AG04450 (cell line): ENCODE data around the genes BTBD1 and SH3GL3.

DNA sequence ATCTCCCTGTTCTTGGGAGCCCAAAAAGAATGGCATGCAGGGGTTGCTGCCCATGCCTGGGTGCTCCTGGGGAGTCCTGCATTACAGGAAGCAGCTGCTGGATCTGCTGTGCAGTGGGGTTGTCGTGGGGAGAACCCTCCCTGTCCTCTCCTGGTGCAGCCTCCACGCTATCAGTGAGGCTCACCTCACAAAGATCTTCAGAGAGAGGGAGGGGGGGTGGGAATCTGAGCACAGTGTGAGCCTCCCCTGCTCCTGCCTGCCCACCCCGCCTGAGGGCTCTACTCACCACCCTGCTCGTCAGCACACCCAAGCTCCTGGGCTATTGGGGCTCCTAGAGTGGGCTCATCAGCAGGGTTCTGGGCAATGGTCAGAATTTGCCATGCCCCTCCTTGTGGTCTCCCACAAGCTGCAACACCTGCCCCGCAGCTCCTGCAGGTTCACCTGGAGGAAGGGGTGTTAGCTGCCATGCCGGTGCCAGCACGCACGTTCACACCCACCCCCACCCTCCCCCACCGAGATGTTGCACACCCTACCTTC, 47.0 kb downstream of the GOLGA6L9 start:
- CAGE, long polyA plus RNA, result no peak
- RRBS, result no CpG with 5 or more reads among the region's 9 CpGs

GRCh38 chr15:82749975-82750819, 40.5 kb upstream of the AP3B2 start:
- CAGE, long polyA plus RNA, result start-site peak on the plus strand at chr15:82750572-82750576, 105 and 78 reads in 2 replicates
- RRBS, result 1% methylated on average over 10 of the region's 46 CpGs

GRCh38 chr15:82815134-82815333, 5.6 kb downstream of the WHAMM start:
- CAGE, long polyA plus RNA, result no peak

- CAGE, long polyA plus RNA, result no peak
- RRBS, result no CpG with 5 or more reads among the region's 9 CpGs
Measured at GRCh38 chr15:82834063-82834581, 24.7 kb downstream of the WHAMM start.

DNA sequence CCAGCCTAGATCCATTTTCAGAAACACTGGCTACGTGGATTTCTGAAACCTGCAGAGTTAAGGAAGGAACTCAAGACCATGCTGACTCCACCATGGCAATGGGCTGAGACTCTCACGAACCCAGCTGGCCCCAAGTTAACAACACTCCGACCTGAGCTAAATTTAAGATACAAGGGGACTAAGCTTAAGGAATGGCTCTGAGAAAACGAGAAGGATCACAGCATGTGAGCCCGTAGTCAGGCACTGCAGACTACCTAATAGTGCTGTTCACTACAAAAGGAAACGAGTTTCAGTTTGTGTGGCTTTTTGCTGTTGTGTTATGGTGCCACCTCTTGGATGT, 11.2 kb downstream of the C15orf40 start:
- CAGE, long polyA plus RNA, result no peak
- RRBS, result no CpG with 5 or more reads among the region's 6 CpGs

DNA sequence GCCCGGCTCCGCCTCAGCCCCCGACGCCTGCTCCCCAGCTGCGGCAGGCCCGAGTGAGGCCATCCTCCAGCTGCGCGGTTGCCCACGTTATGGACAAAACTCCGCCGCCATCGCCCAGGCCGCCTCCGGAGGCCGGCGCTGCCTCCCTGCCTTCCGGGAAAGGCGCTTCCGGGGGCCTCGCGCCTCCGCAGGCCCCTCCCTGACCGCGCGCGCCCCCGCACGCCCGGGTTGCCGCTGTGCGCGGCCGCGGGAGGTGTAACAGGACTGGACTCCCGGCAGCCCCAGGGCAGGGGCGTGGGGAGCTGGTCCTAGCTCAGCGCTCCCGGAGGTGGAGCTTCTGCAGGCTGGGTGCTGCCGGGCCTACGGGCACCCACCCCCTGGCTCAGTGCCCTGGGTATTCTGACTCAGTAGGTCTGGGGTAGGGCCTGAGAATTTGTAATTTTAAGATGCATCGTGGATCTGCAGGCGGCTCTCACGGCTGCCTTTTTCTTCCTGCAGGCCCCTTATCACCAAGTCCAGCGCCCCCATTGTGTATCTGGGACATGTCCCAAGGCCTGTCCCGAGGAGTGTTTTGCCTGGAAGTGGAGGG, at the start of gene BTBD1:
BTBD1 (minus strand) TSS at position 164 of the 589 bp plus-strand sequence.
- CAGE, long polyA plus RNA, result start-site peak on the minus strand centred at position 134 of the sequence, 32 bp wide, 171 and 133 reads in 2 replicates
- RRBS, result 1% methylated on average over 25 of the region's 45 CpGs

DNA sequence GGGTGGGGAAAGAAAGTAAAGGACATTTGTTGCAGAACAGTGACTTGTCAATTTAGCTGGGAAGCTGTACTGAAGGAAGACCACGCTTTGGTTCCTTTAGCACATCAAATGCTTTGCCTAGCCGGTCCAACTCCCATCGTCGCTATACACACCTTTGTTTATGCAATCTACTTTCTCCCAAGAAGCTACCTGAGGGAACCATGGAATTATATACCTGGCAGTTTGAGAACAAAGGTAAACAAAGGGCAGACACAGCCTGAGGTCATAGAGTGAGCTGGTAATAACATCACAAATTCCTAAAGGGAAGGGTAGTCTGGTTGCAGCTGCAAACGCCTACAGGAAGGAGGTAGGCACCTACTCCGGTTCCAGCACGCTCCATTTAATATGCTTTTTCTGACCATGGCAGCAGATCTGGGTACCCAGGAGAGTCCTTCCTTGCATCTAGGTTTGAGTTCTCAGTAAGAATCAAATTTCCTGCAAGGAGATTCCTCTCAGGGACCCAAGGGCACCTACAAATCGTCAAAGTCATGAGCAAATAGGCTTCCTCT, 68.4 kb upstream of the BNC1 start:
- CAGE, long polyA plus RNA, result no peak
- RRBS, result no CpG with 5 or more reads among the region's 8 CpGs

DNA sequence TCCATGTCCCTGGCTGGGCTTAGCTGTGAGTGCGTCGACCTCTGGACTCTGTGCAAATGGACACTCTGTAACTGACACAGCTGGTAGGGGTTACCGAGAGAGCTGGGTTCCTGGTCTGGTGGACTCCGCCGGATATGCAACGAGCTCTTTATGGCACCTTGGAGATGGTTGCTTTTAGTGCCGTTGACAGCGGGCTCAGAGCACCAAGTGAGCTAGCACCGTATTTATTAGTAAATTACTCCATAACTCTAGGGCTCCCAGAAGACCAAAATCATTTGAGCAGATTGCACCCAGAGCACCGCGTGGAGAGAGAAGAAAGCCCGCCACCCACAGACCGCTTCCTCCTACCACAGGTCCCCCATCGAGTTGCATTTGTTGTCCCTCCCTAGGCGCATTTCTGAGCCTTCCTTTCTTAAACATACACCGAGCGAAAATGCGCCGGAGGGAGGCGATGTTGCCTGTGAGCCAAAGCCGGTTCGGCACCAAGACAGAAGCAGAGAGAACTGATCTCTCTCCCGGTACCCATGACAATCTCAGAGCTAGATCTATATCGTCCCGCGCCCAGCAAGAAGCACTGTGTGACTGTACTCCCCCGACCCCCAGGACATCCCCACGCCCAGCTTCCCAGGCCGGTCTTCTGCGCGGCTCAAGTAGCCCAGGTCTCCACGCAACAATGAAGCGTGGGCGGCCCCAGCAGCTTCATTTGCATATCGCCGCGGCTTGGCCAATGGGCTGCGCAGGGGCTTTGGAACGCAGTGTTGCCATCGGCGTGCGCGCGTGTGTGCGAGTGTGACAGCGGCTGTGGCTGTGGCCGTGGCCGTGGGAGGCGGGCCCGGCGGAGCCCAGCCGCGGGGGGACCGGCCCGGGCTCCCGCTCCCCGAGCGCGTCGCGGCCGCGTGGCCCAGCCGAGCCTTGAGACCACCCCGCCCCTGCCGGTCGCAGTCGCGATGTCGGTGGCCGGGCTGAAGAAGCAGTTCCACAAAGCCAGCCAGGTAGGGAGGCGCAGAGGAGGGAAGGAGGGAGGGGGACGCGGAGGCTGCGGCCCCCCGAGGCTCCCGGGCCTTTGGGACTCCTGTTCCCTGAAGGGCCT, at the start of gene SH3GL3:
SH3GL3 (plus strand) TSS at position 755 of the 1,090 bp plus-strand sequence.
- CAGE, long polyA plus RNA, result no peak
- RRBS, result 2% methylated on average over 19 of the region's 77 CpGs

- CAGE, long polyA plus RNA, result no peak
- RRBS, result no CpG with 5 or more reads among the region's 5 CpGs
Measured at GRCh38 chr15:83928792-83929527, 275.0 kb downstream of the ADAMTSL3 start.

DNA sequence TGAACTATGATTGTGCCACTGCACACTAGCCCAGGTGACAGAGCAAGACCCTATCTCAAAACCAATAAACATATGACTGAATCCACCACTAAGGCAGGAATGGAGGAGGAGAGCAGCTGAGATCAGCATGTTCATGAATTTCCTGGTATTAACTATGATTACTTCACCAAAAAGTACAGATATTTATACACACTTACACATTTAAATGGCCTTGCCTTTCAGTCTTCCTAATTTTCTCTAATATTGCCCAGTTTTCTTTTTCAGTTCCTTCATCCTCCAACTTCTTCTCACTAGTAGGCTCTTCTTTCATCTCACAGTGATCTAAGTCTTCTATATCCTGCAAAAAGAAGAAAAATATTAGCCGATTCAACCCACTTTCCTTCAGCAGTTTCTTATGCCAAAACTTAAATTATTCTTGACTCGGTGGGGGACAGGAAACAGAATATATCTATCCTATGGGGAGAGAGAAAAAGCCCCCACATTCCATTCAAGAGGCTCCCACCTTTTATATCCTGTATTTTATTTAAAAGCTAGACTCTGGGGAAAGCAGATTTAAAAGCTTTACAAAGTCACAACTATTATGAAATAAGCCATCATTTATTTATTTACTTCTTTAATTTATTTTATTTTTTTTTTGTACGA, 58.7 kb upstream of the ZSCAN2 start:
- CAGE, long polyA plus RNA, result no peak
- RRBS, result no CpG with 5 or more reads among the region's 3 CpGs

DNA sequence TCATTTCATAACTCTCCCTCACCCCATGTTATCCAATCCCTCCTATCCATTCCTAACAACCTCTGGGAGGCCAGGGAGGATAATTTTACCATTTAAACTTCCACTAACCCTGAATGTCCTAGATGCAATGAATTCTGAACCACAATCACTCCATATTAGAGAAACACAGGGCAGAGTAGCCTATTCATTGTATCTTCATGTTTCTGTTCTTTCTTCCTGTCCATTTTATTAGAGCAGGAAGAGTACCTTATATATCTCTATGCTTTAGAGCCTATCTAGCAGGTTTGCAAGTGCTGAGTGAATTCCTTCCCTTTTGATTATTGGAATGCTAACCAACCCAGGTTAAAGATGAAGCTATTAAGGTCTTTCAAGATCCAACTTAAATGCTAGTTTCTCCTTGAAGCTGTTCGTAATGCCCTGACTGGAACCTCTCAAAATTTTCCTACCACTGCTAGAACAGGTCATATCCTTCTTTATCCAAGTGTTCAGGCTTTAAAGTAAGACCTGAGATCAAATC, 2.4 kb downstream of the SEC11A start:
- CAGE, long polyA plus RNA, result no peak
- RRBS, result no CpG with 5 or more reads among the region's 1 CpG

DNA sequence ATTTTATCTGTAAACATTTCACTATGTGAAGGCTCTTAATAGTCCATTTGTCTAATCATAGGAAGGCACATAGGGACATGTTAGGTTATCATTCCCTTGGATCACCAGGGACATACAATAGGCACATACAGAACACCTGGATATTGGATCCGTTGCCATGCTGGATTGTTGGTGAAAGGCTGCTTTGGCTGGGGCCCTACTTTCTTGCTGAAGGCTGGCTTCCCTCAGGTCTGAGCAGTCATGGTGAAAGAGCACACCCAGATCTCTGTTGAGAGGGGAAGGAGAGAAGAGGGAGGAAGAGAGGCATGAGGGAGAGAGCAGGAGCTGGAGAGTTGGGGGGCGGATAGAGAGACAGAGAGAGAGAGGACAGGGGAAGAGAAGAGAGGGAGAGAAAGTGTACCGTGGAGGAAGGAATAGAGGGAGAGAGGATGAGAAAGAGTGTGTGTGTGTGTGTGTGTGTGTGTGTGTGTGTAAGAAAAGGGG, 17.9 kb downstream of the ZNF592 start:
- CAGE, long polyA plus RNA, result no peak
- RRBS, result no CpG with 5 or more reads among the region's 3 CpGs

DNA sequence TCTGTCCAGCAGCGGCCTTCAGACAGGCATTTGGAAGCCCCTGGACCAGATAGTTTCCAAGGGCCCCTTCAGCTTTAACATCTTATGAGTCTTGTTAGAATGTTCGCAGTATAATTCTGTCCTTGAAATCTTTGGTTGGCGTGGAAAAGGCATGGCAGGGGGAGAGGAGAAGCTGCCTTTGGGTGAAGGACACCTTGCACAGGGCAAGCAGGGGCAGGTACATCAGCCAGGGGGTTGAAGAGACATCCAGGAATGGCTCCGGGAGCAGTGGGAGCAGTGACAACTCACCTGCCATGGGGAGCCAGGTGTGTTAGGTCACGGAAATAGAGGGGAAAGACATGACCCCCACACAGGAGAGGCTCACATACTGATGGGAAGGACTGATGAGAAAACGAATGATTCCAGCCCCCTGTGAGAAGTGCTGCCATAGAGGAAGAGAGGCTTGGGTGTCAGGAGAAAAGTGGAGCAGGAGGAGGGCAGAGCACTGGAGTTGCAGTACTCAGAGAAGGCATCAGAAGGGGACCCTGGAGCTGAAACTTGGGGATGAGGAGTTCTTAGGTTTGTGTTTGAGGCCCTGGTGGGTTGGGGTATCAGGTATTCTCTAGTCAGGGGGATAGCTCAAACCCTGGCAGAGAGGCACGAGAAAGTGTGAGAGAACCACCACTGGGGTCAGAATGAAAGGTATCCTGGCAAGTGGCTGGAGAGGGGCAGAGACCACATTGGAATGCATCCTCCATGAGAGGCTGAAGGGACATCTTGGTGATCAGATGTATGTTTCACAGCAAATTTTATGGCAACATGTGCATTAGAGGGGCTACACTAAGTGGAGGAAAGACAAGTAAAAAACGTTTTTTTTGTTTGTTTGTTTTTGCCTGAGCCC, 22.7 kb downstream of the ZNF592 start:
- CAGE, long polyA plus RNA, result no peak
- RRBS, result no CpG with 5 or more reads among the region's 8 CpGs

GRCh38 chr15:84773605-84774155, 25.3 kb downstream of the ZNF592 start:
- CAGE, long polyA plus RNA, result no peak
- RRBS, result no CpG with 5 or more reads among the region's 3 CpGs

DNA sequence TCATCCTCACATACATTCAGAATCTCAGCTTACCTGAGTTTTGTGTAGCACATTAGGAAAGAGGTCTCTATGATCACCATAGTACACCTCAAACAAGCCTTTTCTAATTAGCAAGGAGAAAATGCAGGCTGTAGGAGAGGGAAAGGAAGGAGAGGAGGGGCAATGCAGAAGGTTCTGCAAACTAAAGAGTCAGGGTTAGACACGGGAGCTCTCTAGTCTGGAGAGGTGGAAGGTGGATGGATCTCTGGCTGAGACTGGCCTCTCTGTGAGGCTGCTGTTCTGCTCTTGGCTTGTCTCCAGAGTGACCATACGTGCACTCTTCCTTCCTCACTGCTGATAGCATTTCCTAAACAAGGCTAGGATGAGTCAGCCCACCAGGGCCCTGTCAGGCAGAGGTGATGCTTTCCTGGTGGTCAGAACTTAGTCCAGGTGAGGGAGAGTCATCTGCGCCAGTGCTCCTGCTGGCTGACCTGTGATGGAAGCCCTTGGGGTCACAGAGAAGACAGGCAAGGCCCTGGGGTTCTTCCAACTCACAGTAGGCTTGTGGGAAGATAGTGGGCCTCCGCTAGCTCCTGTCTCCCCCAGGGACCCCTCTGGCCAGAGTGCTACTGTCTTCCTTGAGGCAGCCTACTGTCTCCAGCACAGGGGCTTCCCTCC, 16.2 kb downstream of the ALPK3 start:
- CAGE, long polyA plus RNA, result no peak
- RRBS, result no CpG with 5 or more reads among the region's 4 CpGs

GRCh38 chr15:84835610-84836501, 18.7 kb downstream of the ALPK3 start:
- CAGE, long polyA plus RNA, result no peak
- RRBS, result no CpG with 5 or more reads among the region's 5 CpGs

DNA sequence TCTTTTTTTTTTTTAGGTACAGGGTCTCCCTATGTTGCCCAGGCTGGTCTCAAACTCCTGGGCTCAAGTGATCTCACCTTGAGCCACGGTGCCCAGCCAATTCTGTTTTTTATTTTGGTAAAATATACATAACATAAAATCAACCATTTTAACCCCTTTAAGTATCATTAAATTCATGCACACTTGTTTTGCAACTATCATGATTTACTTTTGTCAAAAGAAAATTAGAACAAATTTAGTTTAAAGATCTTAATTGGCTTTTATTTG, 22.1 kb downstream of the SLC28A1 start:
- CAGE, long polyA plus RNA, result no peak
- RRBS, result no CpG with 5 or more reads among the region's 1 CpG

- CAGE, long polyA plus RNA, result no peak
- RRBS, result no CpG with 5 or more reads among the region's 6 CpGs
Measured at GRCh38 chr15:85010412-85011667, 29.2 kb downstream of the PDE8A start.

- CAGE, long polyA plus RNA, result no peak
- RRBS, result no CpG with 5 or more reads among the region's 5 CpGs
Measured at GRCh38 chr15:85023376-85024395, 42.0 kb downstream of the PDE8A start.

GRCh38 chr15:85026098-85026535, 44.5 kb downstream of the PDE8A start:
- CAGE, long polyA plus RNA, result no peak
- RRBS, result no CpG with 5 or more reads among the region's 1 CpG